Foreskin fibroblast (primary cell): ENCODE measurements around a stretch of chr9.

DNA sequence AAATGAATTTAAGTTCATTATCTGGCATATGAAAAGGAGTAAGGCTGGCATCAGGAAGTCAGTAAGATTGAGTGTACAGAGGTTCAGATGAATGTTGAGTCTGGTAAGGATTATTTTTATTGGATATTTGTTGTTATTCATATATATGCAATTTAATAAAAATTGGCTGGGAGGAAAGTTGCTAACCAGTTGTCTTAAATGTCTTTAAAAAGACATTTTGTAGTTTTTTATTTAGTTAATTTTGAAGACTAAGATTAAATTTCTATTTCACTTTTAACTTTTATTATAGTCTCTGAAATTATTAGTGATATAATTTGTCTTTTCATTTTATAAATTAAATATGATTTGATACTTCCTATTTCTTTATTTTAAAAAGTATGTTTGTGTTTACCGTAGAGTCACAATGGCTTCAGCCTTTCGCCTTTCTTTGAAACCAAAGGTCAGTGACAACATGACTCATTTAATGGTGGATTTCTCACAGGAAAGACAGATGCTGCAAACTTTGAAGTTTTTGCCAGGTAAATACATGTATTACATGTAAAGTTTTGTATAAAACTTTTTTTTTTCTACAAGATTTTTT lies 36.2 kb downstream of the FSD1L start:
- RRBS = no CpG with 5 or more reads among the region's 2 CpGs

- RRBS = no CpG with 5 or more reads among the region's 1 CpG
These were observed 52.5 kb downstream of the FSD1L start for GRCh38 chr9:105500385-105500783.

DNA sequence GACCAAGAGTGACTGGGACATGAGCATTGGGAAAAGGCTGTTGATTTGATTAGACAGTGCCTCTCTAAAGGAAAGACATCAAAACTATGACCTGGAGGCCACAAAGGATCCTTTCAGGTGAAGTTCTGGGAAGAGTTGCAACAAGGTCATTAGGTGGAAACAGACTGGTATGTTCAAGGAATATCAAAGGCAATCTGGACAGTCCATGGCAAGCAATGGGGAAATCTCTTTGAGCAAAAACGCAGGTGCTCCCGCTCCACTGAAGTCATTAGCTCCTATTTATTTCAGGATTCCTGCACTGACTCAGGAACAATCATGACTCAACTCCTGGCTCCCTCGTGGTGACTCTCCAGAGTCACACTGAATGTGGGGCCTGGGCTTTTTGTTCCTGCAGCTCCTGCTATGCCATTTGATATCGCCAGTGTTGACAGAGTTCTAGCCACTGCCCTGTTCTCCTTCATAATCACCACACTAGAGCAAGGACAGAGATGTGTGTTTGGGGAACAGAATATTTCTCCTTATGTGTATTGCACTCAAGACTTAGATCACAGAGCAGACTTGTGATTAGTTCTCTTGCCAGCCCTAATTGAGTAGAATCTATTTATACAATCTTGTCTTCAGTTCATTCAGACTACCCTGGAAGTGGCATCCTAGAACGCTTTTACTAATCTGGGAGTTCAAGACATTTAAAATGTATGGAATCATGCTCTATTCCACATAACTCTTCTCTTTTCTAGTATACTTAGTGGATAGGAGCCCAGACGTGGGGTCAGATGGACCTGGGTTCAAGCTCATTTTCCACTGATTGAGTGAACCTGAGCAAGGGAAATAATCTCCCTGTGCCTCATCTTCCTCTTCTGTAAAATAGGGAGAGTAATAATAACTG lies 187.1 kb upstream of the ZNF462 start:
- RRBS = no CpG with 5 or more reads among the region's 6 CpGs

- RRBS = 2% methylated on average over 11 of the region's 55 CpGs
These were observed 2.0 kb upstream of the ZNF462 start for GRCh38 chr9:106860613-106861675.

GRCh38 chr9:106880746-106881142 lies 17.8 kb downstream of the ZNF462 start:
- RRBS = no CpG with 5 or more reads among the region's 6 CpGs

DNA sequence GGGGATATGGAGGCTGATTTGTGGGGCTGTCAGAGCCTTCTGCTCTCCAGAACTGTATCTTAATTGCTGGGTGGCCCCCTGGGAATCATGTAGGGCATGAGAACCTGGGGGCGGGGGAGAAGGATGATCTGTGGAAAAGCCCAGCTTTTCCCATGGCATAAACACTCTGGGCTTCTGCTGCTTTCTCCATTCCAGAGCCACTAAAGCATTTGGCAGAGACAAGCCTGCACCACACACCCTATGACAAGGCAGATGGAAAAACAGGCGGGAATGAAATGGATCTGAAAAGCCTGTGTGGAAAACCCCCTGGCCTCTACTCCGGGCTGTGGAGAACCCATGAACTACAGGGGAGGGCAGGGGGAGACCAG lies 106.3 kb upstream of the RAD23B start:
- RRBS = no CpG with 5 or more reads among the region's 3 CpGs

DNA sequence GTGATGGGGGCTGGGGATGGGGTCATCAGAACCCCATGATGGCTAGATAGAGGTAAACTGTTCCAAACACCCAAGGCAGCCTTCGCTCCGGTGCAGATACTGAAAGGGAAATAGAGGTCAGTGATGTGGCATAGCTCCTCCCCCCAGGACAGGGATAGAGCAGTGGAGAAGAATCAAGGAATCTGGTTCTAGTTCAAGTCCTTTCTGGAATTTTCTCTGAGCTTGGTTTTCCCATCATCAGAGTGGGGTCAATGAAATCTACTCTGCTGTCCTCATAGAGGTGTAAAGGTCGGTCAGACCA lies 105.9 kb upstream of the RAD23B start:
- RRBS = no CpG with 5 or more reads among the region's 3 CpGs

DNA sequence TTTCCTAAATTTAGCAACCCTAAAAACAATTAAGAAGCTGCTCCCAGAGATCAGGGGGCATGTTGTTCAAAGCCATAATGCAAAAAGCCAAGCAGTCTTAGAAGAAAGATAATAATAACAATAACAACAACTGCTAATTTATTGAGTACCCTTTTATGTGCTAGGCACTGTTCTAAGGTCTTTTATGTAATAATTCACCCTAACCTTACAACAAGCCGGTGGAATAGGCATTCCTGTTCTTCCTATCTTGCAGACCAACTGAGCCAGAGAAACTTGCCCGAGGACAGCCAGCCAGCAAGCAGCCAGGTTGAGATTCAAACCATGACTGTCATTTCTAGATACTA lies 90.7 kb upstream of the RAD23B start:
- RRBS = no CpG with 5 or more reads among the region's 2 CpGs

GRCh38 chr9:107213420-107214006 lies 69.6 kb upstream of the RAD23B start:
- RRBS = no CpG with 5 or more reads among the region's 8 CpGs

- RRBS = no CpG with 5 or more reads among the region's 1 CpG
These were observed 1.9 kb upstream of the RAD23B start for GRCh38 chr9:107281119-107281689.

- RRBS = 2% methylated on average over 18 of the region's 85 CpGs
These were observed 24.0 kb downstream of the KLF4 start for GRCh38 chr9:107465012-107466570.

- RRBS = 75% methylated on average over 10 of the region's 63 CpGs
These were observed 2.4 kb downstream of the KLF4 start for GRCh38 chr9:107486959-107487878.

DNA sequence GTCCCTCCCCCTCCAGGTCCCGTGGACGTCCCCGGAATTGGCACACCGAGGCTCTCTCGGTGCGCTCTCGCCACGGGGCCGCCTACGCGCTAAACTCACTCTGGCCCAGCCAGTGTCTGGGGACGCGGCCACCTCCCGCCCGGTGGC lies 1.2 kb downstream of the KLF4 start:
- RRBS = under 1% methylated on average over 10 of the region's 15 CpGs

GRCh38 chr9:108002604-108003061 lies 513.1 kb upstream of the KLF4 start:
- RRBS = 28% methylated on average over 1 of the region's 9 CpGs

- RRBS = no CpG with 5 or more reads among the region's 8 CpGs
These were observed 562.9 kb upstream of the KLF4 start for GRCh38 chr9:108052270-108053031.

DNA sequence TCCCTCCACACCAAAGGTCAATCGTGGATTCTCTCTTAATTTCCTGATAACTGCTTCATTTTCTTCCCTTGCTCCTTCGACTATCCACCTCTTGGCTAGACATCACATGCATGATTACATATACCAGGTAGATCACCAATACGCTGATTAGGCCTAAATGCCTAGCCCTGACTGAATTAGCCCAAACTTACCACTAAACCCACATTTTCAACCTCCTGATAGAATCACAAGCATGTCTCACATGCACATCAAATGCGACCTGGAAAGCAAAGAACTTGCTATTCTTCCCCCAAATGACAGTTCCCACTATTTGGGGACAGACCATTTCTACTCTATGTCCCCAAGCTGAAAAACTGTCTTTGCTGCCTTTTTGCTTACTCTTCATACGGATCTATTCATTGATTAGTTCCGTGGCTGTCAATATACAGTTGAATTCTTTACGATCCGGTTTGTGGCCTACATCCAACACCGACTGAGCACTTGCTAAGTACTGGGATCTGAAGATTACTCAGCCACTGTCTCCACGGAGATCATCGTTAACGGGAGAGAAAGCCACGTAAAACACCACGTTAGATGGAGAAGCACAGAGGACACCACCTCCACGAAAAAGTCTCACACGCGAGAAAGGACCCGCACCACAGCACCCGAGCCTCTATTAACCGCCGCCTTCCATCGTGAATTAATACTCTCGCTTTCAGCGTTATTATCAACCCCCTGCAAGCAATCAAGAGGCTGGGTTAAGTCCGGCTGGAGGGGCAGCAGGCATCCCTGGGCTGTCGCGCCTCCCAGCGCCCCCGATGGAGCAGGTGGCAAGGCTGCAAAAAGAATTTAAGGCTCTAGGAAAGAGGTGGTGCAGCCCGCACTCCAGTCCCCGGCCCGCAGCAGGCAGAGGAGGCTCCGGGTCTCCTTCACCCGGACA lies 772 bp downstream of the ELP1 start:
- RRBS = no CpG with 5 or more reads among the region's 34 CpGs

DNA sequence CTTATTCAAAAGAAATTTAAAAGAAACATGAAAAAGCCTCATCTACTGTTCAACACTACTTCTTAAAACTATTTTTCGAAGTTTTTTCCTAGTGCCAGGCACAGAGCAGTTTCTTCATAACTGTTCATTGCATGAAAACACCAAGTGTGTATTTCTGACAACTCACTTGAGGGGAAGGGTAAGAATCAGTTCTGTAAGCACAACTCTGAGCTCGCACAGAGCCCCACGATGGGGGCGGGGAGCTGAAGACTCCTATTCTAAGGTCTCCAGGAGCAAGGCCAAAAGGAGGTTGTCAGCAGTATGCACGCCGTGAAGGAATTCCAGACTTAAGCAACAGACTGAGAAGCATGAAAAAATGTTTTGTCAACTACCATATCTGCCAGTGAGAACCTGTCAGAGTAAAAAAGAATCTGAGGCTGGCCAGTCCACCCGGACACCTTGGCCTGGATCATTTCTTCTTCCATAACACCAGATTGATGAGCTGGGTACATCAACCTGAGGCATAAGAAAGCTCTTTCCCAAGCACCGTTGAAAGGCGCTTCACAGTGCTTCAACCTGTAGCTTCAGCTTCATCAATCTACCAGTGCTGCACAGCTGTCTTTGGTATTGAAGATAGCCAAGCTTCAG lies 1.0 kb upstream of the CTNNAL1 start:
- RRBS = no CpG with 5 or more reads among the region's 9 CpGs